Melanocyte of skin (primary cell): ENCODE measurements around a stretch of chr4.

DNA sequence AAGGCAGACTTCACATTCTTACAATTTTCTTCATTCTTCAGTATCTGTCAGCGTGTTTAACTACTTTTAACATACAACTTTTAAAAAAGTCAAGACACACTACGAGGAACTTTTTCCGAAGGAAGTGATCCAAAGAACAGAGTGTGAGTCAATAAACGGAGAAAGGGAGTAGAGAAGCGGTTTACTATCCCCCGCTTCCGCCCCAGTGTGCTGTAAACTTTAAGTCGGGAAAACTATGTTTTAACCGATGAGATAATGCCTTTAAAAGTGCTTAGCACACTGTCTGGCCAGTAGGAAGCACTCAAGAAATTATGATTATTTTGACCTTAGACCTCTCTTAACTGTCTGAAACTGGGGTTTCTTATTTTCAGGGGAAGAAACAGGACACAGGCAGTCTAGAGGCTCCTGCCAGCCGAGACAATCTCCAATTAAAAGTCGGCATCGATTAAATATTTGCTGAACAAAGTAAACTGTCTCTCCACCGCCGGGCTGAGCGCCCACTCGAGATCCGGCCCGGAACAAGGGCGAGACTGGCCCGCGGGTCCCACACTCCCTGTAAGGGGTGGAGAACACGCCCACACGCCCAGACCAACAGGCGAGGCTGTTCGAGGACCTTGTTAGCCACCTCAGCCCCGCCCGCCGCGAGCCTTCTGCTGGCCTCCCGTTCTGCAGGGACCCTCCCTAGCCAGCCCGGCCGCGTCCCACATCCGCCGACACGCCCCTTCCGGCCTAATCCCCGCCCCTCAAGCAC, 563 bp upstream of the SLAIN2 start:
- CAGE, long polyA plus RNA, 2 experiments: no peak in any of the 2 experiments

- CAGE, long polyA plus RNA, 2 experiments: no peak in any of the 2 experiments
These were observed 60.5 kb downstream of the ZAR1 start for GRCh38 chr4:48550656-48550857.

DNA sequence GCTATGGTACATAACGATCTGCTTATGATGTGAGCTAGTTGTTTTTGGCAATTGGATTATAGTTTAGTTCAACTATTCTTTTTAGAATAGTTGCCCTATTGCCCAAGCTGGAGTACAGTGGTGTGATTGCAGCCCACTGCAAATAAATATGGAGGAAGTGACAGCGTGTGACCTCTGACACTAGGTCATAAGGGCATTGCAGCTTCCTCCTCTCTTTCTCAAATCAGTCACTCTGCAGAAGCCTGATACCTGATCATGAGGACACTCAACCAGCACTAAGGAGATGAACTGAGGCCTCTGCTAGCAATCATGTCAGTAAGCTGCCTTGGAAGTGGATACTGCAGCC, 24.8 kb upstream of the FRYL start:
- CAGE, long polyA plus RNA, 2 experiments: no peak in any of the 2 experiments

- CAGE, long polyA plus RNA, 2 experiments: no peak in any of the 2 experiments
These were observed 7.6 kb downstream of the DCUN1D4 start for GRCh38 chr4:51850426-51851039.

- CAGE, long polyA plus RNA, 2 experiments: no peak in any of the 2 experiments
These were observed 3.2 kb downstream of the LRRC66 start for GRCh38 chr4:52016930-52017435.

DNA sequence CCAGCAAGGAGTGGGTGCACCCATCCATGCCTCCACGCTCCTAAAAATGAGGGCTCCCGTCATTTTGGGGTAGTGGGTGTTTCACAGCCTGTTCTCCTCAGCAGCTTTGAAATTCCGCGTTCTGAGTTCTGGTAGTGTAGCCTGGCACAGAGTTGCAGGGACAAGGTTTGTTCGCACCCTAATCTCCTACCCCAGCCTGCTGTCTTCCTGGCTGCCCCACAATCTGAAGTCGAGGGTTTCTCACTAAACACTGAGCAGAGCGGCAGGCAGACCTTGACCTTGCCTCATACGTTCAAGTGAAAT, 112.2 kb downstream of the USP46 start:
- CAGE, long polyA plus RNA, 2 experiments: no peak in any of the 2 experiments

DNA sequence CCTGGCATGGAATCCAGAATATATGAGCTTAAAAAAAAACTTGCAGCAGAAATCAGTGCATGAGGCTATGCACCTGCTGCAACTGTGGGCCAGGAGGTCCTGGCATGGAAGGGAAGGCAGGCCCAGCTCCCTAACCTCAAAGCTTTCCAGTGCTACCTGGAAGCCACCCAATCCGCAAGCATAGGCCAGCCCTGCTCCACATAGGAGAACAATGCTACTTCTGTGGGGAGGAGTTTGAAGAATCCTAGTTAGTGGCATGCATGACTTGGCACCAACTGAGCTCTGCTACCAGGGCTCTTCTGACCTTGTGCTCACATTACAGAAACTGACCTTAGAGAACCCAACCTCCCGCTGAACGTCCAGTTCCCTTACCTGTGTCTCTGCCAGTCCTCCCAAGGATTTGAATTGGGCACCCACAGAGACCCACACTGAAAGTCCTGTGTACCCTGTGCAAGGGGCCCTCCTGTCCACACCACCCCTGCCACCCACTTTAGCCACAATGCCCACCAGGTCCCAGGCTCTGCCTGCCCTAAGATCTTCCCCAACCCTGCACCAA, 58.8 kb downstream of the USP46 start:
- CAGE, long polyA plus RNA, 2 experiments: no peak in any of the 2 experiments

DNA sequence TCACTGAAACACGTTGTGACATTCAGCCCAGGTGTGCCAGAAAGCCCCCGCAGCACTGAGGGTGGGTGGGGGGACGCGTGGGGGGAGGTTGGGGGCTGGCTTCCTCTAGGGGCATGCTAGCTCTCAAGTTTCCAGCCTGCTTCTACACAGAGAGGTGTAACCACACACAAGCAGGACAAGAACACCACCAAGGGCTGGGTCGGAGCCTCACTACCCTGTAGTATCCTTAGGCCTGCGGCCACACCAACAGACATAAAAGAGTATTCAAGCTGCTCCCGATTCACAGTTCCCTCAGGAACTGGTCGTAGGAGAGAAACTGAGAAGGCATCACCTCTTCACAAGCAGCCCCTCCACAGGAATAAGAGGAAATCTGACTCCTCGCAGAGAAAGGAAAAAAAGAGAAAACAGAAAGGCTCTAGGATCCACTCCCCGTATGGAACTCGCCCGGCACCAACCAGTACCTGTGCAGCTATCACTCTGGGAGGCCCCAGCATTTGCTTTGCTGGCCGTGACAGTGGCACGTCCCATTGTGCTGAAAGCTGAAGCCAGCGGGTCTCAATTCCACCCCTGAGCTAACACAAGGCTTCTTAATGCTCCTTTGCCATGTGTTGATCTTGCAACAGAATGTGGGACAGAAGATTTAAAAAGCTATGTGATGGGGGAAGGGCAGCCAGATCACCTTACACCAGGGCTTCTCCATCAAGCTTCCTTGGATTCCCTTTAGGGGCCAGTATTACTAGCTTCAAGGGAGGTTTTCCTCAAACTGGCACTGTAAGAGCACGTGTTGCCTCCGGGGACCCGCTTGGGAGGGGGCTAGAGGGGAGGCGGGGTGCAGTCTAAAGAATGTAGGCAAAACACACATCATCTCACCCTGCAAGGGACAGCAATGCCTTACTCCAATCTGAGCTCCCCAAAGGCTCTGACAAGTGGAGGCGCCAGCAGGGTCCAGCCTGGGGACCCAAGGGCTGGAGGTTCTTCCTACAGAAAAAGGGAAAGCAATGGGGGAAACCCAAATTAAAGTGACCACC, 1.5 kb downstream of the USP46 start:
- CAGE, long polyA plus RNA, 2 experiments: no peak in any of the 2 experiments

GRCh38 chr4:52939201-52939770, 77.2 kb downstream of the RASL11B start:
- CAGE, long polyA plus RNA, 2 experiments: no peak in any of the 2 experiments

GRCh38 chr4:52993646-52994169, 131.6 kb downstream of the RASL11B start:
- CAGE, long polyA plus RNA, 2 experiments: no peak in any of the 2 experiments

- CAGE, long polyA plus RNA, 2 experiments: no peak in any of the 2 experiments
These were observed 153.8 kb downstream of the RASL11B start for GRCh38 chr4:53015913-53016343.

- CAGE, long polyA plus RNA, 2 experiments: no peak in any of the 2 experiments
These were observed 13.4 kb downstream of the SCFD2 start for GRCh38 chr4:53352374-53352901.

DNA sequence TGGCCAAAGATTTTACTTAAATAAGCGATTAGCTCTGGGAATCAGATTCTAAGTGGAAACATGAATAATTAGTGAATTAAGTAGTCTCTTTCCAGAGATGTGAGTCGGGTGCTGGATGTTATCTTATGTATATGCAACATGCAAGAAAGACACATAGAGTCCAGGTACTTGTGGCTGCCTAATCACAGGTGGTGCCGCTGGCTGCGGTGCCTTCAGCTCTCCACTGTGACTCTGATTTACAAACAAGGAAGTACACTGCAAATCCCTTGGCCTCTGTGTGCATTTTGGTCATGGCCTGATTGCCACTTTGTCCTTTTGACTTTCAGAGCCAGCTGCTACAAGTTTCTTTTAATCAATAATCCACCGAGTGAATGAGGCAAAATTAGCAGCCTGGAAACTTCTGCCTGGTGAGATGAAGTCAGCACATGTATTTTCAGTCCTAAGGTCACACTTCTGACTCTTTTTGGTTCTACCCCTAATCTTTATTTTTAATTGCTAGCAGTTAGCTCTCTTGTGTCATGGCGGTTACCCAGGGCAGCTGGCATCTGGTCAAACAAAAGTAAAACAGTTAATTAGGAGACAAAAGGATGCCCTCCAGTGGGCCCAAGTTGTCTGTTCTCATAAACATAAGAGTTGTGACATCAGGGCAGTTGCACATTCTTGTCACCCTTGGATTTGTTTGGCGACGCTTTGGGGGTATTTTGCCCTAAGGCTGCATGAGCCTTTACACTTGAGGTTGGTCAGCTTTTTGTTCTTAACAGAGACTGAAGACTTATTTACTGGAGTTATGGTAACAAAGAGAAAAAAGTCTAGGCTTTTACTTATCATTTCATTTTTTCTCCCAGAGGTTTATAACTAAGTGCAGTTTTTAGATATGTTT, 62.3 kb upstream of the LNX1 start:
- CAGE, long polyA plus RNA, 2 experiments: no peak in any of the 2 experiments

DNA sequence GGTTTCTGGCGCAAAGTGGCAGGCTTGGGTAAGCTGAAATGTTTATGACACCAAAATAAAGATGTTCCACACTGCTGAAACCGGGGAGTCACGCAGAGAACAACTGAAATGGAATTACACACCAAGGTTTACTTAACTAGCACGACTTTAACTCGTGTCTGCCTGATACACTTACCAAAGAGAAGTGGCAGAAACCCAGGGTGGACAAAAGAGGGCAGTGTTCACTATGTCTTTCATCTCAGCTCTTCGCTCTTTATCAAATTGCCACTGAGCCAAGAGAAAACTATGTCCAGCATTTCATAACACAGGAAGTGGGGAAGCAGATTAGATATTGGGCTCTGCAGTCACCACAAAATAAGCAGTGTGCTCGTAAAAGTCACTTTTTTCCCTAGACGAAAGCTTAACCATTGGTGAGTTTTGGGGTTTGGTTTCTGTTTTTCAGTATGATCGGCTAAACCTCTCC, 155.8 kb downstream of the CHIC2 start:
- CAGE, long polyA plus RNA, 2 experiments: no peak in any of the 2 experiments

DNA sequence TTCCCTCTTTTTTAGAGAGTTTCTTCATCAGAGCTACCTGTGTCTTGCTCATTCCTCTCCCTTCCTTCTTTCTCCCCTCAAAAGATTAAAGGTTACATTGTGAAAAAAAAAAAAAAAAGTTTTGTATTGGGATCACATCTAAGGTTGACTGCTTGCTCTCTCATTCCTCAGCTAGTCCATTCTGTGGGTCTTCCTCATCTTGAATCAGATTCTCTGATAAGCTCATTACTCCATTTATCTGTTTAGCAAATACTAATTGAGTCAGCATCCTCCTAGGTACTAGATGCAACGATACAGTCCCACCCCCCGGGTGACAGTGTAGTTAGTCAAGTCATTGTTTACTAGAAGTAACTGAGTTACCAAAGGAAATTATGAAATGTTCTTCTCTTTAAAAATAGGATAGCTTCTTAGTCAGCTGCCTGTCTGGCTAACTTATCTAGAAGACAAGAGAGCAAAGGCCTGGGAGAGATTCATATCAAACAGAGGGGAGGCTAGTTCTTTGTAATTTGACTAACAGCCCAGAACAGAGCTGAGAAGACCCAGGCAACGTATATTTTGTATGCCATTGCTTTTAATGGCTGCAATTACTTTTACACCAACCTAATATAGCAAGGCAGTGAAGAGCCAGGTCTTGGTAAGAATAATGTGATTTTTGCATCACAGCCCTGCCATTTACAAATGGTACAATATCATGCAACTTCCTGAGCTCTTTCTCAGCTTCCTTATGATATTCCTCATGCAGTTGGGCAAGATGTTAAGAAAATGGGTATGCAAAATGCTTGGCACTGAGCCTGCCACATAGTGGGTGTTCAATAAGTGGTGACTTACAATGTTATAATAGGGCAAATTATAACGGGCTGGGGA, 150.0 kb downstream of the CHIC2 start:
- CAGE, long polyA plus RNA, 2 experiments: no peak in any of the 2 experiments

DNA sequence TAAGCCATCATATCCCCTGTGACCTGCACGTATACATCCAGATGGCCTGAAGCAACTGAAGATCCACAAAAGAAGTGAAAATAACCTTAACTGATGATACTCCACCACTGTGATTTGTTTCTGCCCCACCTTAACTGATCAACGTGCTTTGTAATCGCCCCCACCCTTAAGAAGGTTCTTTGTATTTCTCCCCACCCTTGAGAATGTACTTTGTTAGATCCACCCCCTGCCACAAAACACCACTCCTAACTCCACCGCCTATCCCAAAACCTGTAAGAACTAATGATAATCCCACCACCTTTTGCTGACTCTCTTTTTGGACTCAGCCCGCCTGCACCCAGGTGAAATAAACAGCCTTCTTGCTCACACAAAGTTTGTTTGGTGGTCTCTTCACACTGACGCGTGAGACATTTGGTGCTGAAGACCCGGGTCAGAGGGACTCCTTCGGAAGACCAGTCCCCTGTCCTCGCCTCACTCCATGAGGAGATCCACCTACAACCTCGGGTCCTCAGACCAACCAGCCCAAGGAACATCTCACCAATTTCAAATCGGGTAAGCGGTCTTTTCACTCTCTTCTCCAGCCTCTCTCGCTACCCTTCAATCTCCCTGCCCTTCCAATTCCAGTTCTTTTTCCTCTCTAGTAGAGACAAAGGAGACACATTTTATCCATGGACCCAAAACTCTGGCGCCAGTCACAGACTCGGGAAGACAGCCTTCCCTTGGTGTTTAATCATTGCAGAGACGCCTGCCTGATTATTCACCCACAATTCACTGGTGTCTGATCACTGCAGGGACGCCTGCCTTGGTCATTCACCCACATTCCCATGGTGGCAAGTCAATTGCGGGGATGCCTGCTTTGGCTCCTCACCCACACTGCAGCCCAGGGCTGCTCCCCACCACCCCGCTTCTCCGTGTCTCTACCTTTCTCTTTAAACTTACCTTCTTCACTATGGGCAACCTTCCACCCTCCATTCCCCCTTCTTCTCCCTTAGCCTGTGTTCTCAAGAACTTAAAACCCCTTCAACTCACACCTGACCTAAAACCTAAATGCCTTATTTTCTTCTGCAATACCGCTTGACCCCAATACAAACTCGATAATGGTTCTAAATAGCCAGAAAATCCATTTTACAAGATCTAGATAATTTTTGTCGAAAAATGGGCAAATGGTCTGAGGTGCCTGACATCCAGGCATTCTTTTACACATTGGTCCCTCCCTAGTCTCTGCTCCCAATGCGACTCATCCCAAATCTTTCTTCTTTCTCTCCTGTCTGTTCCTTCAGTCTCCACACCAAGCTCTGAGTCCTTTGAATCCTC, 43.8 kb downstream of the CHIC2 start:
- CAGE, long polyA plus RNA, 2 experiments: no peak in any of the 2 experiments

GRCh38 chr4:54062070-54062889, 2.1 kb downstream of the CHIC2 start:
- CAGE, long polyA plus RNA, 2 experiments: no peak in any of the 2 experiments

DNA sequence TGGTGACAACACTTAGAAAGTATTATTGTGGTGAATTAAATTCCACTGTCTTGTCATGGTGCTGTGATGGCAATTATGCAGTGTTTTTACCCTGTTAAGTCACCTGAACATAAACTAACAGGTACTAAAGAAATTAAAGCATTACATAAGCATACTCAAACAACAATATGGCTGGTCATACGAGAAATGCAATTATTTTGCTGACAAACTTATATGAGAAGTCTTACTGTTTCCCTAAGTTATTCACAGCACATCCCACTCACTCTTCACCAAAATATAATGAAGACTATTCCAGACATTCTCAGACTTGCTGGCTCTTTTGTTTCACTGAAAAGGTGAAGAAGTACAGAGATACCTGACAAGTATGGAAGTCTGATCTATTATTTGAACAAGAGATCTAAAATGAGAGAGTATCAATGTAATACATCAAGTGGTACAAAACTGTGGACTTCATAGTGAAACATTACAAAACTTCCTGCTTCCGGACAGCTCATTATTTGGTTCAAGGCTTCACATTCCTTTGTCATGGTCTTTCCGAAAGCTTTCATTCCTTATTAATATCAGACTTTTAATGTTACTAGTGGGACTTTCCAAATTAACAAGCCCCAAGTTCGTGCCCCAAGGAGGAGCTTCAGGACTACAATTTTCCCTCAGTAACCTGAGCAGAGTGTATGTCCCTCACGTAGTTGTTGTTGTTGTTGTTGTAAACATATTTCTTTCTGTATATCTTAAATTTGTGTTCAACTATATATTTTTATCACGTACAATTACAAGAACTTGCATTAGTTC, 1.3 kb downstream of the CHIC2 start:
- CAGE, long polyA plus RNA, 2 experiments: no peak in any of the 2 experiments

DNA sequence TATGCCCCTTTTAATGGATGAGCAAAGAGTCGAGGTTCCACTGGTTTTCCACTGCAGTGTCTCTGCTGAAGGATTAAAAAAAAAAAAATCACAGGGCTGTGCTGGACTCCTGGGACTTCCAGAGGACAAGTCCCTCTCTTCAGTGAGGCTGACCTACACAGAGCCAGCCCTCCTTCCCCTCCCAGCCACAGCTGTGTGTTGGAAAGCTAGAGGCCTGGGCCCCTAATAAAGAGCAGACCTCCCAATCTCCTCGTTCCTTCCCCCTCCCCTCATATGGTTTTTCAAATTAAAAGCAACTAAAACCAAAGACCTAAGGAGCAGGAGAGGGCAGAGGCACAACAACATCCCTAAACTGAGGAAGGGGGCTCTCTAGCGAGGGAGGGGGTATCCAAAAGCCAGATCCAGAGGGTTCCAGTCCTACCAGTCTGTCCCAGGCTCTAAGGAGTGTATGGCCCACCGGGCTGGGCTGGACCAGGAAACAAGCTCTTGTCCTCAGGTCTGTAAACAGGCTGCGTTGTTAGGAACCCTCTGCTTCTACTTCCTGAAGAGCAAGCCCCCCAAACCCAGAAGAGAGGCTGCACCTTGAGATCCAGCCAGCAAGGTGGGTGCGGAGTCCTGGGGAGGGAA, 4.0 kb upstream of the PDGFRA start:
- CAGE, long polyA plus RNA, 2 experiments: no peak in any of the 2 experiments

DNA sequence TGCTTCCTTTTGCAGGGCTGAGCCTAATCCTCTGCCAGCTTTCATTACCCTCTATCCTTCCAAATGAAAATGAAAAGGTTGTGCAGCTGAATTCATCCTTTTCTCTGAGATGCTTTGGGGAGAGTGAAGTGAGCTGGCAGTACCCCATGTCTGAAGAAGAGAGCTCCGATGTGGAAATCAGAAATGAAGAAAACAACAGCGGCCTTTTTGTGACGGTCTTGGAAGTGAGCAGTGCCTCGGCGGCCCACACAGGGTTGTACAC, 31.9 kb downstream of the PDGFRA start:
- CAGE, long polyA plus RNA, 2 experiments: no peak in any of the 2 experiments